Hair follicular keratinocyte (primary cell): ENCODE data around the genes ATCAY and EBI3.

DNA sequence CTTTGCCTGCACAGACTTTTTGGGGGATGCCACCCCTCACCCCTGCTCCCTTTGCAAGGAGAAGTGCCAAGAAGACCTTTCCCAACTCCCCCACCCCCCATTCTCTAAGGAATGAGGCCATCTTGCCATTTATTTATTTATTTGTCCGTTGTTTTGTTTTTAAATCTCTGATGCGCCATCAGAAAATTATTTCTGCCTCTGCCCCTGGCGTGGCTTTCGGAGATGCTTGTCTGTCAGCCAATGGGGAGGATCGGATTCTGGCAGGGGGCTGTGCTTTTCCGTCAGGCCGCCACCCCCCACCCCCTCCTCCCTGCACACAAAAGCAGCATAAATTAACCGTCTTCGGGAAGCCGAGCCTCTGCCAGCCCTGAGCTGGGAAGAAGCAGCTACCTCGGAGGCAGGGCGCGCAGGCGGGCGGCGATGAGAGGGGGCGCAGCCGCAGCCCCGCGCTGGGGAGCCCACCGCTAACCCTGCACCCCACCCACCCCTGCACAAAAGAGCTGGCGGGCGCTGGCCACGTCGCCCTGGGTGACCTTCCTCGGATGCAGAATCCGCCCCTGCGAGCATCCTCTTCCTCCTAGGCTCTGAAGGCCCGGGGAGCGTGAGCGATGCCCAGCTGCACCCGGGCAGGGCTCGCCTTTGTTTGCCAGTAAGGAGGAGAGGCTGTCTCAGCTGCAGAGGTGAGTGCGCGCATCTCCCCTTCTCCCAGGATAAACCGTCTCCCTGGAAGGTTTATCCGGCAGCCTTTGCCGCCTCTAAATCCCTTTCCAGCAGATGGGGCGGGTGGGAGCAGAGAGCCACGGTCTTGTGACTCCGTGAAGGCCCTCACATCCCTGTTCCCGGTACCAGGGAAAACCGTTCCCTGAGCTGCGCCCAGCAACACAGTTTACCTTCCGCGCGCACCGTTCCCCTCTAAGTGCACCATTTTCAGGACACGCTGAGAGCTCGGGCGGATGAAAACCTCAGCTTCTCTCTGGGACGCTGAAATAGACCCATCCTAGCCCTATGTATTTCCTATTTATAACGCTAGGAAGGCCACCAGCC lies at the start of gene ATCAY:
ATCAY (plus strand) TSS at position 357 of the 1,044 bp plus-strand sequence.
- RAMPAGE, long total RNA = no peak

- RAMPAGE, long total RNA = no peak
These were observed 5.8 kb upstream of the NMRK2 start for GRCh38 chr19:3927135-3927404.

- RAMPAGE, long total RNA = no peak
These were observed 19.0 kb downstream of the NMRK2 start for GRCh38 chr19:3951934-3952125.

DNA sequence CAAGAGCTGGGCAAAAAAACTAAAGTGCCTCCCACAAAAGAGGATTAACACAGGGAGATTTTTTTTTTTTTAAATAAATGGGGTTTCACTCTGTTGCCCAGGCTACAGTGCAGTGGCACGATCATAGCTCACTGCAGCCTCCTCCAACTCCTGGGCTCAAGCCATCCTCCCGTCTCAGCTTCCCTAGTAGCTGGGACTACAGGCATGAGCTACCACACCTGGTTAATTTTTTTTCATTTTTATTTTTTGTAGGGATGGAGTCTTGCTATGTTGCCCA lies 1.9 kb downstream of the DAPK3 start:
- RAMPAGE, long total RNA = no peak

DNA sequence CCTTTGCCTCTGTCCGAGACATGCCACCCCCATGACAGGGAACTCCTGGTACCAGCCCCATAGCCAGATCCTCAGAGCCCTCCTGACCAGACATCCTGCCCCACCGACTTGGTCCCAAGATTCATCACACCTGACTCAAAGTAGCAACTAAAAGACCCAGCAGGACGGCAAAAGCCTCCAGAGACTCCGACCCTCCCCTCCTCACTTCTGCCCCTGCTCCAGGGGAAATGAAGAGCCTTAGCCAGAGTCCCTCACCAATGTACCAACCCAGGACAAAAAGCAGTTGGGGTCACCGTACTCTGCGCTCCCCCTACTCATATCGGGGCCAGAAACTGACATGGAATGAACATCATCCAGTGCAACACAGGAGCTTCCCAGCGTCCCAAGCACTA lies 1.8 kb downstream of the EEF2 start:
- RAMPAGE, long total RNA = no peak

DNA sequence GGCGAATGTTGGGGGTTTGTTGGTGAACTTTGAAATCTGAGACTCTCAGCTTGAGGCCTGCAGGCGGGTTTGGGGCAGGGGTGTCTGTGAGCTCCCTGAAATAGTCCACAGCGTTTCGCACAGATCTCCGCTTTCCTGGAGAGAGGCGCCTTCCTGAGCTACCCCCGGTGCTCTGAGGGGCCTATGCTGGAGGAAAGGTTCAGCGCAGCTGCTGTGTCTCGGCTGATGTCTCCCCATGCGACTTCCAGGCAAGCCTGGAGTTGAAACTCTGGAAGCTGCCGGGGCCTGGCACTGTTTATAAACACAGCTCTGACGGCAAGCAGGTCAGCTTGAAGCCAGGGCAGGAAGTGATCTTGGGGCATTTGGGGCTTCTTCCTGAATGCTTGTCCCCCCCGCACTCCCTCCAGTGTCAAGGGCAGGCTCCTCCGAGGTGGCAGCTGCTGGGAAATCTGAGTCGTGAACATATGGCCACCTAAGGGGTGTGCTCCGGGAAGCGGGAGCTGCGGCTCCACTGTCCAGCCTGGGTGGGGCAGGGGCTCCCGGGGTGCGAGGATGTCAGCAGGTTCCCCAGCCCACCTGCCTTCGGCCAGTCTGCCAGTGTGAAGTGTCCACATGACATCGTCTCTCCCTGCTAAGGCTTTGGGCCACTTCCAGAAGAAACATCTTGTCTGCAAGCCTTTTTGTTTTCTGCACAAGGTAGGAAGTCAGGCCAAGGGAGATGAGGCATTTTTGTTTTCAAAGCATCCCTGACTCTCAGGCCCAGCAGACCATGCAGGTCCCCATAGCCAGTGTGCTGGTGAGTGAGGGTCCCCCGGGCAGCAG lies 2.5 kb downstream of the PIAS4 start:
- RAMPAGE, long total RNA = no peak

DNA sequence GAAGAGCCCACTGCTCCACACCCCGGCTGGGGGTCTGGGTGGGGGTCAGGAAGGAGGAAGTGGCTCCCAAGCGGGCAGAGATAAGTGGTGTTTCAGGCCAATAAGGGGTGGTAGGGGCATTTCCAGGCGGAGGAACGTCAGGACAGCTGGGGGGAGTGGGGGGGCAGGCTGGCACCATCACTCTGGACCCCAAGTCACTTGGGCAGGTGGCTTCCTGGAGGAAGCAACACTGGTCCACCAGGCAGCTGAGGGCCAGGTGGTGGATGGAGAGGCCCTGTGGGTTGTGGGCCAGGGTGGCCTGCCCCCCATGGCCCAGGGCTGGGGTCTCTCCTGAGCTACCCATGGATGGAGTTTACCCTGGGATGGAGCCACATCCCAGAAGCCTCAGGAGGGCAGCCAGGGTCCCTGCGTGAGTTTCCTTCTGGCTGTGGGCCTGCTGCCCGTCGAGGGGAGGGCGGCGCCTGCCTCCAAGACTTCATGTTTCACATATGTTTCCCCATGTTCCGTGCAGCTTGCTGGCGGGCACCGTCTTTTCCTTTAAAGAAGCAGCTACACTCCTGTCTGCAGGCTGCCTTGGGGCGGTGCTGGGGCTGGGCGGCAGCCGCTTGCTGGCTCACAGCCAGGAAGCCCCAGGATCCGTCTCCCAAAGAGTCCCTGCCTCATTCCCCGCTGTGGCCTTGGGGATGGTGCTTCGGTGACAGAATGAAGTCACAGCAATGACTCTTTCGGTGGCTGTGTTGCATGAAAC lies 24.7 kb downstream of the PIAS4 start:
- RAMPAGE, long total RNA = no peak

DNA sequence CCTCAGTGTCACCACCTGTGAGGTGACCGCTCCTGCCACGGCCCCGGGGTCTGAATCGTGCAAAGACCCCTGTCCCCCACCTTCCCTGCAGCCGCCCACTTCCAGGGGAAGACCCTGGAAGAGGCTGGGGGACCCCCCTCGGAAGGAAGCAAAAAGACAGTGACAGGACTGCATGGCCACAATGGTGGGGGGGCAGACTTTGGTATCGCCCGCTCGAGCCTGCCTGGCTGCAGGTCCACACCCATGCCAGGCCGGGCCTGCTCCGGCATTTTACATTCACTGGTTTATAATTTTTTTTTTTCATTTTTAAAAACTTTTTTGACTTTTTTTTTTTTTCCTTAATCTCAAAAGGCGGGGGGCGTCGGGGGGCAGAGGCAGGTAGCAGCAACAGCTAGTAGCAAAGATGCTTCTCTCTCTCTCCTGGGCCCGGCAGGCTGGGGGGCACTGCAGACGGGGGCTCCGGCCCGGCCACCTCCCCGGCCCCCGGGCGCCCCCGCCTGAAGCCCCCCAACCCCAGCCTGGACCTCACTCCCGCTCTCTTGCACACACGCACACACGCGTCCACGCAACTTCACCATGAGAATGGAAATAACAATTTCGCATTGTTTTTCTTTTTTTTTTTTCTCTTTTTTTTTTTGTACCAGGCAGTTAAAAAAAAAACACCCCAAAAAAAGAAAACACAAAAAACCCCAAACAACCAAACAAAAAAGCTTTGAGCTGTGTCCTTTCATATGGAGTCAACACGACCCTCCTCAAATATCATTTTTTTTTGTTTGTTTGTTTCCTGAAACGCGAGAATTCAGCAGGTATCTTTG lies 22.4 kb downstream of the ZBTB7A start:
- RAMPAGE, long total RNA = no peak

DNA sequence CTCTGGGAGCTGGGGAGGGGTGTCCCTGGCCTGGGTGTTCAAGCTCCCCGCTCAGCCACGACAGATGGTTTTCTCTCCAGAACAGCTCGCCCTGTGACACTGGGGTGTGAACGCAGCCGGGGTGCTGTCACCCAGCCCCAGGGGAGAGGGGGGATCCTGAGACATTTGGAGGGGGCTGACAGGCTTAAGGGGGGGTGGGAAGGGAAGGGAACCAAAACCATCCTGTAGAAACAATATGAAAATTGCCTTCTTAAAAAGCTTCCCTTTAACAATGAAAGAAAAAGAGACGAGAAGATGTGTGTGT lies 21.4 kb downstream of the ZBTB7A start:
- RAMPAGE, long total RNA = no peak

GRCh38 chr19:4081790-4082494 lies 15.2 kb upstream of the ZBTB7A start:
- RAMPAGE, long total RNA = no peak

DNA sequence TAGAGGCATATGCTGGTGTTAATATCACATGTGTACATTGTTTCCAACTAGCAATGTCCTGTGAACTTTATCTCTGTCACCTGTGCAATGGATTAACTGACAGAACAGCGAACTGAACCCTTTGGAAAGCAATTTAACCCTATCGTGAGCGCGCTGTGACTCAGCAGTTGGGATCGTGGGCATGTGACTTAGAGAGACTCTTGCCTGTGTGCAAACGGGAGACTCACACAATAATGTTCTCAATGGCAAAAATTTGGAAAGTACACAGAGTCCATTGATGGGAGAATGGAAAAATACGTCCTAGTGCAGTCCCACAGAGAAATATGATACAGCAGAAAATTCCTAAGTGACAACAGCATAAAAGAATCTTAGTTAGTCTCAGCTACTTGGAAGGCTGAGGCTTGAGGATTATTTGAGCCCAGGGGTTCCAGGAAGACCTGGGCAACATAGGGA lies 7.1 kb upstream of the MAP2K2 start:
- RAMPAGE, long total RNA = no peak

- RAMPAGE, long total RNA = no peak
These were observed 4.4 kb downstream of the CREB3L3 start for GRCh38 chr19:4157843-4158203.

DNA sequence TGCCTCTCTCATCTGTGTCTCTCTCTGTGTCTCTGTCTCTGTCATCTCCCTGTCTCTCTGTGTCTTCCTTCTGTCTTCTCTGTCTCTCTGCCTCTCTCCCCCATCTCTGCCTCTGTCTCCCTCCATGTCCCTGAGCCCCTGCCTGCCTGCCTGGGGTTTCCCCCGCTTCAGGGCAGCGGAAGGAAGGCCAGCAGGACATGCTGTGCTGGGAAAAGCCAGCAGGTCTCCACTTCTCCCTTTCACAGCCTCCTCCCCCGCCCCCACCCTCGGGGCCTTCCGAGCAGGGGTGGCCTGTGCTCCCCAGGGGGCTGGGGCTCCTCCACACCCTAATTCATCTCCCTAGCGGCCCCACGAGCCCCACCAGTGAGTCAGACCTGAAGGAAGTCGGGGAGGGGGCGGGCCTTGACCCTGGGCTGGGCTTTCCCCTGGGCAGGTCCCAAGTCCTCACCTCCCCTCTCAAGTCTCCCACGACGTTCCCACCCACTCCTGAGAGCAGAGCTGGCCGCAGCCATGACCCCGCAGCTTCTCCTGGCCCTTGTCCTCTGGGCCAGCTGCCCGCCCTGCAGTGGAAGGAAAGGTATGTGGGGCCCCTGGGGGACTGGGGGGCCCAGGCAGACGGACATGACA lies at the start of gene EBI3:
EBI3 (plus strand) TSS at position 483 of the 627 bp plus-strand sequence.
- RAMPAGE, long total RNA = no peak

DNA sequence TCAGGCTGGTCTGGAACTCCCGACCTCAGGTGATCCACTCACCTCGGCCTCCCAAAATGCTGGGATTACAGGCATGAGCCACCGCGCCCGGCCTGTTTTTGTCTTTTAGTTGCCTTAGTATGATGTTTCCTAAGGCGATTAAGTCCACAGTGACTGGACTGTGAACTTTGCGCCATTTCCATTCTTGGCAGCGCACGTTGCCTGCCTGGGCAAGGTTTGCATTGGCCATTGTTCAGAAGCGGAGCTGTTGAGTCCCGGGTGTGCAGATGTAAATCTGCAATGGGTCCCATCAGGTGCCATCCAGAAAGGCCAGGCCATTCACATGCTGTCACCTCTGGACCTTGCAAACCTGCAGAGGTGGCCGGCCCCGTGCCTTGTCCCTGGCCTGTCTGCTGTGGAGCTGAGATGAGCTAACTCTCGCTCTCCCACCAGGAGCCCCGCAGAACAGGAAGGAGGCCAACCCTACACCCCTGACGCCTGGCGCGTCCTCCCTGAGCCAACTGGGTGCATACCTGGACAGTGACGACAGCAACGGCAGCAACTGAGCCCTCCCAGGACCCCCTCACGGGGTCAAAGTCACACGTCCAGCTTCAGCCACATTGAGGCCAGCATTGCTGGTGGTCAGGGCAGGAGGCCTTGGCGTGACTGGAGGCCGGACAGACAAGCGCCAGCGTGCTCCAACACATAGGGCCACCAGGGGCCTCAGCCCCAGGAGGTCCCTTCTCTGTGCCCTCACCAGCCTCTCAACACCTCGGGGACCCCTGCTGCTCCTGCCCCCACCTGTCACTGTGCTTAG lies 10.7 kb upstream of the SHD start:
- RAMPAGE, long total RNA = no peak

- RAMPAGE, long total RNA = no peak
These were observed 5.3 kb downstream of the SHD start for GRCh38 chr19:4284180-4285051.

DNA sequence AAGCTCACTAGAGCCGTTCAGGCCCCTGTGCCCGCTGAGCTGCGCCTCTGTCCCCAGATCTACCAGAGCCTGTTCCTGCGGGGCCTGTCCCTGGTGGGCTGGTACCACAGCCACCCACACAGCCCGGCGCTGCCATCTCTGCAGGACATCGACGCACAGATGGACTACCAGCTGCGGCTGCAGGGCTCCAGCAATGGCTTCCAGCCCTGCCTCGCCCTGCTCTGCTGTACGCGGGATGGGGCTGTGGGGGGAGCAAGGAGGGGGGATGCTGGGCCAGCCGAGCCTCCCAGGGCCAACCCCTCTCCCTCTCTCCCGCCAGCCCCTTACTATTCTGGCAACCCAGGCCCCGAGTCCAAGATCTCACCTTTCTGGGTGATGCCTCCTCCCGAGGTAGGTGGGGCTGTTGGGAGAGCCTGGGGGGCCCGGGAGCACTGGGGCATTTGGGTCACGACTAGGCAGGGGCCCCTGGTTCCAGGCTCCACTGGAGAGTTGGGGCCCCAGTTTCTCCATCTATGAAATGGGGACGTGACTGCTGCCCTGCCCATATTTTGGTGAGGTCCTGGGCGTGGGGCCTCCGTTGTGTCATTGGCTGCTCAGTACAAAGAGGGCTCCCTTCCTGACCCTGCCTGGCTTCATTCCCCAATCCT lies 14.0 kb downstream of the MPND start:
- RAMPAGE, long total RNA = no peak

- RAMPAGE, long total RNA = no peak
These were observed 27.9 kb downstream of the MPND start for GRCh38 chr19:4371165-4371777.

DNA sequence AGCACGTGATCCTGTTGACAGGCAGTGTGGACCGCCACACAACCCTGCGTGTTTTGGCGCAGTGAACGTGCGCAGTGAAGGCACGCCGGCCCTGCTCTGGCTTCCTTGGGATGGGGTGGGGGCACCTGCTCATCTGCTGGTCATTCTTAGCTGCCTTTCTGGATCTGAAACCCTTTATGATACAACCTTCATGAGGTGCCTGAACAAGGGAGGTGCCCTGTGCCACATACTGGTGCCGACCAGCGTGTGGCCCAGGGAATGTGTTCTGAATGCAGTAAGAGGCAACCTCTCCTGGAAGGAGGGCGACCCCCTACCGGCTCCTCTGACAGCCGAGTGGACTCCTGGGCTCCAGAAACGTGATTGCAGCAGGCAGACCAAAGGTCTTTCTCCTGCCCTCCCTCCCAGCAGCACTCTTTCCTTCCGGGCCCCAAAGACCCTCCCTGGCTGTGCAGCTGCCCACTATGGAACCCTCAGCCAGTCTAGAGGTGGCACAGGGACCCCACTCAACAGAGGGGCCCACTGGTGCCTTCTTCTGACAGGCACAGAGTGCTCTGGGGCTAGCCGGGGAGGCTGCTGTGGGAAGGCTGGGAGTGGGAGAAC lies 15.1 kb downstream of the SH3GL1 start:
- RAMPAGE, long total RNA = no peak

- RAMPAGE, long total RNA = no peak
These were observed 11.9 kb downstream of the SH3GL1 start for GRCh38 chr19:4388130-4389172.

- RAMPAGE, long total RNA = no peak
These were observed 3.2 kb downstream of the SH3GL1 start for GRCh38 chr19:4397172-4397610.